Amniotic epithelial cell (primary cell): ENCODE measurements around the genes CGAS and IMPG1.

- RRBS: no CpG with 5 or more reads among the region's 3 CpGs
Measured at GRCh38 chr6:71393186-71393923, 104.7 kb downstream of the OGFRL1 start.

- RRBS: no CpG with 5 or more reads among the region's 4 CpGs
Measured at GRCh38 chr6:71404073-71404674, 115.6 kb downstream of the OGFRL1 start.

GRCh38 chr6:72216120-72216862, 329.9 kb downstream of the RIMS1 start:
- RRBS: no CpG with 5 or more reads among the region's 4 CpGs

- RRBS: no CpG with 5 or more reads among the region's 1 CpG
Measured at GRCh38 chr6:72778892-72779535, 157.2 kb downstream of the KCNQ5 start.

- RRBS: 2% methylated on average over 20 of the region's 61 CpGs
Measured at GRCh38 chr6:73451784-73452544, at the start of gene CGAS. TSS of gene CGAS (minus strand) at chr6:73452297.

- RRBS: no CpG with 5 or more reads among the region's 1 CpG
Measured at GRCh38 chr6:73492104-73492468, 28.7 kb downstream of the EEF1A1 start.

DNA sequence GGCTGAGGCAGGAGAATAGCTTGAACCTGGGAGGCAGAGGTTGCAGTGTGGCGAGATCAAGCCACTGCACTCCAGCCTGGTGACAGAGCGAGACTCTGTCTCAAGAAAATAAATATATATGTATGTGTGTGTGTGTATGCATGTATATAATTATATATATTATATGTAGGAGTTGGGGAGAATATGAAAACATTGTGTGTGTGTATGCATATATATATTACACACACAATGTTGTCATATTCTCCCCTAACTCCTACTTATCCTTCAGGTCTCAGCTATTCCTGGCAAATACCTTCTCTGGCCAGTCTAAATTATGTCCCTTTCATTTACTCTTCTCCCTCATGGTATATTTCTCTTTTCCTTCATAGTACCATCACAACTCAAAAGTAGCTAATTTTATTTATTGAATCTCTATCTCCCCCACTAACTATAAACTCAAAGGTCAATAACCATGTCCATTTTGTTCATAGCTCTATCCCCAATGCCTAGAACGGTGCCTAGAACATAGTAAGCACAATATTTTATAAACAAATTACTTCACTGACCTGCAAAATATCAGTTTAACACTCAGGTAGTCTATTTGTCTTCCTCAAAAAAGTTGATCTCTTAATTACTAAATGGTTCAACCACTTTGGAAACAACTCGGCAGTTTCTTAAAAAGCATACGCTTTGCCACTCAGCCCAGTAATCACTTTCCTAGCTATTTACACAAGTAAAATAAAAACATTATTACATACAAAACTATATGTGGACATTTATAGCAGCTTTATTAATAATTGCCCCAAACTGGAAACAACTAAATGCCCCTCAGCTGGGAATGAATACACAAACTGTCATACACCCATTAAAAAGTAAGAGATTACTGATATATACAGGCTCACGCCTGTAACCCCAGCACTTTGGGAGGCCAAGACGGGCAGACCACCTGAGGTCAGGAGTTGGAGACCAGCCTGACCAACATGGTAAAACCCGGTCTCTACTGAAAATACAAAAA, 7.6 kb downstream of the EEF1A1 start:
- RRBS: no CpG with 5 or more reads among the region's 8 CpGs

GRCh38 chr6:73520030-73520757, 638 bp downstream of the EEF1A1 start:
- RRBS: 1% methylated on average over 13 of the region's 56 CpGs

DNA sequence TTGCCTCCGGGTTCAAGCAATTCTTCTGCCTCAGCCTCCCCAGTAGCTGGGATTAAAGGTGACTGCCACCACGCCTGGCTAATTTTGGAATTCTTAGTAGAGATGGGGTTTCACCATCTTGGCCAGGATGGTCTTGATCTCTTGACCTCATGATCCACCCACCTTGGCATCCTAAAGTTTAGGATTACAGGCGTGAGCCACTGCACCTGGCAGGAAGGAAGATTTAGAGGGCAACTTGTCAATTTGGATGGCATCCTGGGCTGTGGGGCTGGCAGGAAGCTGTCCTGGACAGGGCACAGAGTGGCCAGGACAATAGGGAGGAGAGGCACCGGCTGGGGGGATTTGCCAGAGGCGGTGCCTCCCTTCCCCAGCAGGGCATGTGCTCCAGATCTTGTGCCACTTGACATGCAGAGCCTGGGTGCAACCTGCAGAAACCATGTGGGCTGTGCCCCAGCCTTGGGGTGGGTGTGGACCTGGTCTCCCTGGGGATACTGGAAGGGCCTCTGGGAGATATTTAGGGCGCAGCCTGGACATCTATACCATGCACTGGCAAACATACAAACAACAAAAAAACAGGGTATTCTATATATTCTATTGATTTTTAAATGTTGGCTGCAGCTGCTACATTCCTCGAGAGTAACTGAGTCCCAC, 58.5 kb upstream of the EEF1A1 start:
- RRBS: no CpG with 5 or more reads among the region's 7 CpGs

DNA sequence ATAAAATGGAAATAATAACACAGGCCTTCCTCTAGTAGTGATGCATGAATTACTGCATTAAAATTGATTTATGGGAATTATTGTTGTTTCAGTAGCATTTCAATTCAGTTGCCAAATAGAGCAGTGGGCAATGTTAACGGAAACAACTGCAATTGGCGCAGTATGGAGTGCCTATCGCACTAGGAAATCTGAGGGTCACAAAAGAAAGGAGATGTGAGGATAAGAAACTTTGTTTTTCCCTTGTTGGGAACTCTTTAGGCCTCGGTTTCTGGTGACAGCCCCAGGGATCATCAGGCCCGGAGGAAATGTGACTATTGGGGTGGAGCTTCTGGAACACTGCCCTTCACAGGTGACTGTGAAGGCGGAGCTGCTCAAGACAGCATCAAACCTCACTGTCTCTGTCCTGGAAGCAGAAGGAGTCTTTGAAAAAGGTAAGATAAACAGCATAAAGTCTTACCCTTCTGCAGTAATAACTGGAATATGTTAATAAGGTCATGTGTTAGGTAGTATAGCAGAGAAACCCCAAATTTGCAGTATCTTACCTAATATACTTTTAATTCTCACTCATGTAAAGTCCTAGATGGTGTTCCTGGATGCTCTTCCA, 1.2 kb downstream of the CD109 start:
- RRBS: no CpG with 5 or more reads among the region's 6 CpGs

- RRBS: no CpG with 5 or more reads among the region's 3 CpGs
Measured at GRCh38 chr6:74137897-74138621, 442.1 kb downstream of the CD109 start.

DNA sequence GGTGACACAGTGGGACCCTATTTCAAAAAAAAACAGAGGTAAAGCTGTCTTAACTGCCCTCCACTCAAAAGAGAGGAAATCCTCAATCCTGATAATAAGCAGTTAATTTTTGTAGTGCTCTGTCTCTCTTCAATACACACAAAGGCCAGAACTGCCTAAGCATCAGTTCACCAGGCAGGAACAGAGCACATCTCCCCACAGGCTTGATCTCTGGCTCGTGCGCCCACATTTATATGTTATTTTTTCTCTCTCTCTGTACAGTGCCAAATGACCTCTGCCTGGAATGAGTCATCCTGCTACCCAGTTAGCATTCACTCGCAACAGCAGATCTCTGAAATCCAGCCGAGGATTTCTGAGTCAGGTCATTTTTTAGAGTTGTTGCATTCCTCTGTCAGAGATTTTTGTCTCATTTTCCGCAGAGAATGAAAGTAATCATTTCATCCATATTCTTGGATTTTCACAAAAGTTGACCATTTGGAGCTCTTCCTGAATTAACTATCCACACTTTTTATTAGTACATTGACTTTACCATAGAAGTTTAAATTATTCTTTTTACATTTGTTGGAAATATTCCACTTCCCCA, 107.1 kb downstream of the COL12A1 start:
- RRBS: no CpG with 5 or more reads among the region's 5 CpGs

GRCh38 chr6:75174870-75175499, 30.9 kb downstream of the COL12A1 start:
- RRBS: no CpG with 5 or more reads among the region's 7 CpGs

DNA sequence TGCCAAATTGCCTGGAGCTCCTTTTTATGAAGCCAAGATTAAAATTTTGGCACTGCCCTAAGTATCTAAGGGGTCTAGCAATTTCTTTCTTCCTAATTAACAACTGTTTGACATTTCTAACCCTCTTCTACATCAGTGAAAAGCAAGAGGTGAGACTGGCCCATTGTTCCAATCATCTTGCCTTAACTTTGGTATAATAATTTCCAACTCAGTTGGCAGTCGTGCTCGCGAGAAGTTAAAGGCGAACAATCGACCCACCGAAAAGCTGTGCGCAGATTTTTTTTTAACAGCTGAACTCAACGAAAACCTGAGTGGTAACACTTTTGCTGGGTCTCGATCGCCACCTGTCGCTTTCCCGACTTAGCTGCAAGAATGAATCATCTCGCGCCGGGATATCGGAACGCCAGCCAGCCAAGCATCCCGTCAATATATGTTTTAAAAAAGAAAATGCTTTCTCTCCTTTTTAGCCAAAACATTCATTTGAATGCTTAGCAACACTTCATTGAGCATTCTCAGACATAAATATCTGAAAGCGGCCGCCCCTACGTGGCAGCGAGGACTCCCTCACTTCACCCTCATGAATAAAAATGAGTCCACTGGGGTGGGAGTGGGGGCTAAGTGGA, 1.7 kb downstream of the COL12A1 start:
- RRBS: no CpG with 5 or more reads among the region's 22 CpGs

DNA sequence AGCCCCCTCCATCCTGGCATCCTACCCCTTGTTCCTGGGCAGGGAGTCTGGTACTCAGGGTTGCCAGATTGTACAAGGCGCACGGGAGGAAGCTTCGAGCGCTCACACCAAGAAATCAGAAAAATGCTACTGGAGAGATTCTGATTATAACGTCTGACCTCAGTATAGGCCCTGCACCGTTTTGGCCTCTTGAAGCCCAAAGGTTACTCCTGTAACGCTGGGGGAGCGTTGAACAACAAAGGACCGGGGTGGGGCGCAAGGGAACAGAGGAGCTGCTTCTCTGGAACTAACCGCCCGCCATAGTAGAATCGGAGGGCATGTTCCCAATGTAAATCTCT, 1.1 kb upstream of the COL12A1 start:
- RRBS: no CpG with 5 or more reads among the region's 13 CpGs

DNA sequence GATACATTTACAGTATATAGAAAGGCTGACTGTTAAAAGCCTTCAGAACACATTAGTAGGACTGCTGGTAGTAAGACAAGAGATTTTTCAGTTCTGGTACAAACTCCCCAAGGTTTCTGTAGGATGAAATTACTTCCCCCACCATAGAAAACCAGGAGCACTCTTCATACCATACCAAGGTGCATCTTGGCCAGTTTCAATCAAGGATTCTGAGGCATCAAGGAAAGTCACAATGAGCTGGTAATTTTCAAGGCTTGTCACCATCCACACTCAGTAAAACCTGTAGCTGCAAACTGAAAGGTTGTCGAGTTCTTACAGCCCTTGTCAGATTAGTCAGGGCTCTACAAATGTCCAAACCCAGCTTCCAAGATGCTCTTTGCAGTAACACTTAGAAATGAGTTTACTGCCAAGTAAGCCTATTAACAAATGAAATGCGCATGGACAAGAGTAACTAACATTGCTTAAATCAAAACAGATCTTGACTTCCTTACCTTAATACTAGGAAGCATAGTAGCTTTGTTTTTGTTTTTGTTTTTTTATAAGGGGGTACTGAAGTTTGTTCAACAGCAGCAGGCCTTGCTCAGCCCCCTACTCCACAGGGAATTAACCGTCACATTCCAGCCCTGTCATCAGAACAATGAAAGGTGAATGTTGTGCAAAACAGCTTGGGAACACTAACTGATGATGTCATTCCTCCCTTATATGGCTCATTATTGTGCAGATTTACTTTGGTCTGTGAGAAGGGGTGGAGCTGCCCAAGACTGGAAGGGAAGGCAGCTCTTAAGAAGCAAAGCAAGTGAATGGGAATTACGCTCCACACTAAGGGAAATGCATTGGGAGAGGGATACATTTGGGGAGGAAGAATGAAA, 49.8 kb upstream of the TMEM30A start:
- RRBS: no CpG with 5 or more reads among the region's 4 CpGs

DNA sequence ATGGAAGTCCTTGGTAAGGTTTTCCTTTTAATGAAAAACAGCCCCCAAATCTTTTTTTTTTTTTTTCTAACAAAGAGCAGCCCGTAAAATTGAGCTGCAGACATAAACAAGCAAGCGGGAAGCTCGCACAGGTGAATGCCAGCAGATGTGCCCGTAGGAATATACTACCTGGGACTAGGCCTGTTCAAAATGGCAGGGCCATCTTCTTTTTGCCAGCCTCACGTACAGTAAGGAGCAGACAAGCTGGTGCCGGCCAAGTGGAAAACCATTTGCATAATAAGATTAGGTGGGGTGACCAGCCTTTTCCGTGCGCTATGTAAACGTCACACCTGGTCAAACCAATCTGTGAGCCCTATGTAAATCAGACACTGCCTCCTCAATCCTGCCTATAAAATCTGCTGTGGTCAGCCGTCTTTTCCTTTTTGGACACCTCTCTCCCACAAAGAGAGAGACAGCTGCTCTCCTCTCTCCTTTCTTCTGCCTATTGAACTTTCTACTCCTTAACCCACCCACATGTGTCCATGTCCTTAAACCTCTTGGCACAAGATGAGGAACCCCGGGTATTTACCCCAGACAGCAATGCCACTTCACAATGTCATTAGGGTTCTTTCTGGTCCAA, 60.8 kb upstream of the TMEM30A start:
- RRBS: no CpG with 5 or more reads among the region's 11 CpGs

DNA sequence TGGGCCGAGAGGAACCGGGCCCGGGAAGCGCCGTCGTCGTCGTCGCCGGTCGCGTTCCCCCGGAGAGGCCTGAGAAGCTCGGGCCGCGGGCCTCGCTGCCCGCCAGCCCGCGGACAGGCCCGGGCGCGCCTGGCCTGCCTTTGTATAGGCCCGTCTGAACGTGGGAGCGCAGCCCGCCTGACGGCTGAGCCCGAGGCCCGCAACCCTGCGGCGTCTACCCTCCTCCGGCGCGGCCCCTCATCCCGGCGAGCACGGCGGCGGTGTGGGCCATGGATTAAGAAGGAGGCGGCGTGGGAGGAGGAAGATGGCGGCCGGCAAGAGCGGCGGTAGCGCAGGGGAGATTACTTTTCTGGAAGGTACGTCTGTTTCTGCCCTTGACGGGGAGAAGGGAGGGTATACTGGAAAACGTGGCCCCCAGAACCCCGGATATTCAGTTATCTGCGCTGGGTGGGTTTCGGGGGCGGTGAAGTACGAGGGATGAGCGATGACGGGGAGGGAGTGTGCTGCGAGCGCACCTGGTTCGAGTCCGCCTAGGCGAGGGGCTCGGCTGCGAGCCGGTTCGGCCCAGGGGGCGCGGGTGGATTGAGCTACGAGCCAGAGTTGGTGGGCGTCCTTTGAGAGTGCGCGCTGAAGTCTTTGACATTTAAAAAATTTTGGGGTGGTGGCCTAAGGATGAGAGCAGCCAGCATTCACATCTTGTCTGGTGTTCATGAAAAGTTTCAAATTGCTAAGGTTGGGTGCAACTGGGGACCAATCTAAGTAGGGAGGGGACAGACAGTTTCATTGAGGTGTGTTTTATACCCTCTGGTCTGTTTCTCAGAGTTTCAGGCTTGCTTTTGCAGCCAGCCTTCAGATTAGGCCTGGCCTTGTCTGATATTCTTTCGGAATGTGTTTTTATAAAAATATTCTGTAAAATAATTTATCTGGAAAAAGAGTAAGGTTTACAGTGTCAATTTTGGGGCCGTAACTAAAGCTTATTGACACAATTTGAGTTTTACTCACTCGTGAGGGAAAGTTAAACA, 852 bp downstream of the SENP6 start:
- RRBS: 2% methylated on average over 23 of the region's 75 CpGs

GRCh38 chr6:76072577-76073030, at the start of gene IMPG1:
TSS of gene IMPG1 (minus strand) at chr6:76072662.
- RRBS: no CpG with 5 or more reads among the region's 1 CpG

- RRBS: no CpG with 5 or more reads among the region's 7 CpGs
Measured at GRCh38 chr6:77030988-77031683, 432.2 kb downstream of the HTR1B start.